Frontal cortex (tissue), 2 donors: ENCODE results near the gene MYO1E.

DNA sequence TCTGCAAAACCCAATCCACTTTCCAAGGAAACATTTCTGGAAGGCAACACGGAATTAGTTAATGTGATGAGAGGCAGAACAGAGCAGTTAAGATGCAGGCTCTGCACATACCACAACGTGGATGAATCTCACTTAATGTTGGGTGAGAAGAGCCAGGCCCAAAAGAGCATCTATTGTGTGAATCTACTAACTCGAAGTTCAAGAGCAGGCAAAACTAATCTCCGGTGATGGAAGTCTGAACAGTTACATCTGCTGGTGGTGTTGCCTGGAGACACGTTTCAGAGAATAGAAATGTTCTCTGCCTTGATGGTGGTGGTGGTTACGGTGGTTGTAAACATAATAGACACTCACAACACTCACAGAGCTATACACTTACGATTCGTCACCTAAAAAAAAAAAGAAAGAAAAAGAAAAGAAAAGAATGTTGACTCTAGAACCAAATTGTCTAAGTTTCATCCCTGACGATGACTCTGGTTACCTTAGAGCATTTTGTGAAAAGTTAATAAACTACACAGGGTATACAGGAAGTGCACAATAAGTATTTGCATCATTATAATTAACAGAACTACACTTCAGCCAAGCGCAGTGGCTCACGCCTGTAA is 86.9 kb downstream of the LIPC start:
- RAMPAGE, long total RNA: no peak

GRCh38 chr15:58522658-58523356 is 91.0 kb downstream of the LIPC start:
- RAMPAGE, long total RNA: no peak

DNA sequence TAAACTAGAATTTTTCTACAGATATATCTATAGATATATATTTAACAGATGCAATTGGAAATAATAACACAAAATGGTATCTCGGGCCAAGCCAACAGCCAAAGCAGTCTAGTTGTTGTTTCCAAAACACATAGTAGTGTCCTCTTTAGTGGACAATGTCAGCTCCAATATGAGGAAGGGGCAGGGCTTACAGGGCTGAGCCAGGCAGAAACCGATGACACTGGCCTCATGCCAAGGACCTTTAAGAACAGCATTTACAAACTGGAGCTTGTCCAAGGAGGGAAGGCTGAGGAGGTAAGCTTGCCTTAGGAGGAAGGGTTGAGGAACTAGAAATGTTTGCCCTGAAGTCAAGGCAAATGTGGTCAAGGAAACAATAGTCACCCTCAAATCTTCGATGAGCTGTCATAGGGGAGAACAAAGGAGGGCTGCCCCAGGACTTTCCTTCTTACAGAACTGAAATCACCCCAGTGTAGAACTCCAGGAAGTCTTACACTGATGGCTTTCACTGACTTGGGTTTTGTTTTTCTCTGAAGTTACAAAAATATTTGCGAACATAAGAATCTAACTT is 136.3 kb downstream of the LIPC start:
- RAMPAGE, long total RNA: no peak

GRCh38 chr15:58772217-58772357 is 985 bp downstream of the MINDY2 start:
- RAMPAGE, long total RNA: no peak

DNA sequence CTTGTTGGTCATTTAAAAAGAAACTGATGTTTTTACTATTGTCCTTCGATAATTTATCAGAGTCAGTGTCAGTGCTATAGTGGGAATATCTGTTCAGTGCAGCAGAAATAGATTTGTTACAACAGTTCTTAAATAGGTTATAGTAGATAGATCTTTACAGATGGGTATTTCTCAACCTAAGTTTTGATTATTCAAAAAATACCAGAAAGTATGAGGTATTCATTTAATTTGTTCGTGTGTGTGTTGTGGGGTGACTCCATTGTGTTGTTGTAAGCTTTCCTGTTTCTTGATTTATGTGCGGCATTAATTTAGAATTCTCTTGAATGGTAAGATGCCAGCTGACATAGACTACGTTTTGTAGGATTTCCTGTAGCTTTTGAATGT is 1.1 kb downstream of the RNF111 start:
- RAMPAGE, long total RNA: no peak

GRCh38 chr15:59030701-59031165 is 43.3 kb downstream of the RNF111 start:
- RAMPAGE, long total RNA: no peak

GRCh38 chr15:59089236-59089895 is 15.6 kb upstream of the CCNB2 start:
- RAMPAGE, long total RNA: no peak

DNA sequence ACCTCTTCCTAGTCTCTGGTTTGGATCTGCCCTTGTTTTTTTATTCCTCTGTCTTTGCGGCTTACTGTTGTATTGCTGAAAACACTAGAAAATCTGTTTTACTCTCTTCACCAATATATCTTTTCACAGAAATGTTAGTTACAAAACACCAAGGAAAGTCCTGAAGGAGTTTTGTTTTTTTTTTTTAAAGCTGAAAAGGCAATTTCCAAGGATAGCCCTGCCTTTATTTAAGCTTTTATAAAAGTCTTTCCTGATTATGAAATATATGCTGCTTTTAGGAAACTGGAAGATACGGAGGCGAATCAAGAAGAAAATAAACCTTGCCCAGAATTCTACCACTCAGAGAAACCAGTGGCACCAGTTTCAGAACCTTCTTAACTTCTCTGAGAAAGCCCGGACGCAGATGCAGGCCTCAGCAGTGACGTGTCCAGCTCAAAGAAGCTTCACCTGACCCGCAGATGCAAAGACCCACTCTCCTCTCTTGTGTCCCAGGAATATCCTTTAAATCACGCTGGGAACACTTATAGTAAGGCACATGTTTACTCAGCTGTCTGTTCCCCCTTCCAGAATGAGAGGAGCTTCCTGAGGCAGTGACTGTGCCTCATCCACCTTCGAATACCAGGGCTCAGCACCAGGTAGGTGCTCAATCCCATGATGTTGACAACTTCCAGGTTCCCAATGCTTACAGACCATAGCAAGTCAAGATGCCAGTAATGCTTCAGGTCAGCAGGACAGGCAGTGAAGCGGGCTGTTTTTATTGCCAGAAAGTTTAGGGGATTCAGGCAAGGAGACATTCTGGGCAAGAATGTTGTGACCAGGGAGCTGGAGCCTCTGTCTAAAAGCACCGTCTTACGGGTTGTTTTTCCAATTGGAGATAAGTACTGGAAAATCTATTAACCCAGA is 40.0 kb upstream of the LDHAL6B start:
- RAMPAGE, long total RNA: no peak

DNA sequence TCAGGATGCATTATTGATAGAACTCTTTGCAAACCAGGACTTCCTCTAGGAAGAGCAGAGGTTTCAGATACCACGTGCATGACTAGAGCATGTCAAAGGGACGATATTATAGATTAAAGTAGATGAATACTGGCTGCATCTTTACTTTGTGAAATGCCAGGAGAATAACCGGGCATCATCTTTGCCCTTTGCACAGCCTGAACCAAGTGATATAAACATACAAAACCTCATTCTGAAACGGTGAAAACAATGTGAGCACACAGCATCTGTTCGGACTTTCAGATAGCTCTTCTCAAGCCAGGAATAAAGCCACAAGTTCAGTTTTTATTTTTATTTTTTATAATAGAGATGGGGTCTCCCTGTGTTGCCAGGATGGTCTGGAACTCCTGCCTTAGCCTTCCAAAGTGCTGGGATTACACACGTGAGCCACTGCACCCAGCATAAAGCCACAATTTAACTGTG is 65.2 kb downstream of the LDHAL6B start:
- RAMPAGE, long total RNA: no peak

- RAMPAGE, long total RNA: no peak
These were observed at the start of gene MYO1E for GRCh38 chr15:59372228-59373388. TSS of gene MYO1E (minus strand) at chr15:59372871.

DNA sequence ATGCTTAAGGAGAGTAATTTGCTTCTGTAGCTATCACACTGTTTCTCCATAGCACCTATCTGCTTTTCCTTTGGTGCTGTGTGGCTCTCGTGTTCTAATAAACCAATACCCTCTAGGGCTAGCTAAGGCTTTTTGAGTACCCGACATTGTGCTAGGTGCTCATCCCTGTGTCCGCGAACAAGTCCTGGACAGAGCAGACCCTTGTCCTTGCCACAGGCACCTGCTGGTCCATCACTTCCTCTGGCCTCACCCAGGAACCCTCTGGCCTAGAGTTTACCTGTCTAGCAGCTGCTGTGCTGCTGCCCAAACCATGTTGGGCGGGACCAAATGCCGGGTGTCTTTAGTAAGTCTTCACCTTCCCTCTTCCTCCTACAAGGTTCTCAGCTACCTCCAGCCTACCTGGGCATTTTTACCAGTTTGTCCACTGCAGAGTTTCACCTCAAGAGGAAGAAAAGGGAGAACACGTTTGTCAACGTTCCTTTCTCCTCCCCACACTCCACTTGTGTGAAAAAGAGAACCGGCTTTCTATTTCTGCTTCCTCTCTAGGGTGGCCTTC is 80.6 kb upstream of the GCNT3 start:
- RAMPAGE, long total RNA: no peak

GRCh38 chr15:59537416-59537715 is 74.2 kb upstream of the GCNT3 start:
- RAMPAGE, long total RNA: no peak

DNA sequence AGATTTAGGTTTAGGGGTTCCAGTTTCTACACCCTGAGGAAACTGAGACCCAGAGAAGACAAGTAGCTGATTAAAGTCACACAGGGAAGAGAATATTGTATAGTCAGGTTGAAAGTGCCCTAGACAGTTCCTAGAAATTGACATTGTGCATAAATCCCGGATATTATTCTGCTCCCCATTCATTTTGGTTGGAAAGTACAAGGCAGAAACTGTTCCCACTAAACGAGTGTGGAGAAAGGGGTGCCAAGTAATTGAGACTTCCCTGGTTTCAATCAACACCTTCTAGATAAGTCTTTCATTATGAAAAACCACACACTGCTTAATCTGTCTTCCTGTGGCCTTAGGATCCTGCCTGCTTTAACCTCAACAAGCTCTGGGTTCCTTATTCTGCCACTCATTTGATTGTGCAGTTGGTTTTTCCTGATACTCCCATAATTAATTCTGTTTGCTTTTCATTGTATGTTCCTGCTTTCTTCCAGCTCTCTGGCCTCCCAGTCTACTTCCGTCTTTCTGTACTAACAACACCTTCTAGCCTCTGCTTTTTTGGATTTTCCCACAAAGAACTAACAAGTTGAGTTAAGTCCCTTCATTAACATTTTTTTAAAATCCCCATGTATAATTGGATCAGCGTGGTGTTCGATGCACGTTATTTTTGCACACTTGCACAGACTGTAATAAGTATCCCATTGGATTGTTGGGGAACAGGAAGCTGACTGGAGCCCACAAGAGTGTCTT is 20.3 kb upstream of the GCNT3 start:
- RAMPAGE, long total RNA: no peak

DNA sequence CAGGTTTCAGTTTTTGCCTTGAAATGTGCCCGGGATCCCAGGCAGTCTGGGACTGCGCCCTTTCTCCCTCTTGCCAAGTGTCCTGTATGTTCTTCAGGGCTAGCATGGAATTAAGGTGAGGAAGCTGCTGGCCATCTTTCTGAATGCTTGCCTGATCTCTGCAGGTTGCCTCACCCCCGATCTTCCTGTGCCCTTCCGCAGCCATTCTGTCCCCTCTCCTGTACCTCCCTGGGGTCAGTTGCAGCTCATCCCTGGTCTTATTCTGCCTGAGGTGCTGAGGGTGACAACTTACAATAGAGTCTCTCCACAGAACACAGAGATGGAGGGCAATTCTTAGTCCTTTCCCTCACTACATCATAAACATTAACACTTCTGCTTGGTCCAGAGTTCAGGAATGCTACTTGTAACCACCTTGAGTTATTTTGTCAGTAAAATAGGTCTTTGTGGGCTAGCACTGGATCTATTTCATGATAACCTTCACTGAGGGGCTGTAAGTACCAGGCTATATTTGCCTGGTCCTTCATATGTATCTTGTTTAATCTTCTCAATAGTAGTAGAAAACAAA is 1.1 kb downstream of the GCNT3 start:
- RAMPAGE, long total RNA: no peak

DNA sequence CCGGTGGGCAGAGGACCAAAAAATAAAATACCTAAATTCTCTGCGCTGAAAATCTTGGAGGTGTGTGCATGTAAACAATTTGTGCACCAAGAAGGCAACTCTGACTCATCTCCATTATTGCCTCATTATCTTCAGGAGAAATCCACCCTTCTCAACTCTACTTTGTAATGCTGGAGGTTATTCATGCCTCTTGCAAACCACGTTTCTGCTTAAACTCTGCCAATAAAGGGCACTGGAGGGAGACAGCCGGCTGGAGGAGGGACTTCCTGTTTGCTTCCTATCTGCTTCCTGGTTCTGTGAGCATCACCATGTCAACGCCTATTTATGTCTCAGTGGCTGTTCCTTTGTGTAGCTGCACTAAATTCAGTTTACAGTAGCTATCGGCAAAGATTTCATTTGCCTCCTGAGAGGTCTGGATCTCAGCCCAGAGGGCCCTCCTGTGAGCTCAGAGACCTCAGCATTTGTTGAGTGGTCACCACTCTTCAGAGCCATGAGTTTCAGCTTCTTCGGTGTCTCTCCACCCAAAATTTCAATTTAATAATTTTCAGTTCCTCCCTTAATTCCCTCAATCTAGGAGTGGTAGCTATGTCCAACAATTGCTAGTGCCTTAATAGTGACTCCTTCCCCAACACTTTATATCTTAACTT is 3.5 kb downstream of the GCNT3 start:
- RAMPAGE, long total RNA: no peak

- RAMPAGE, long total RNA: no peak
These were observed 73.3 kb downstream of the FOXB1 start for GRCh38 chr15:60077531-60077782.

DNA sequence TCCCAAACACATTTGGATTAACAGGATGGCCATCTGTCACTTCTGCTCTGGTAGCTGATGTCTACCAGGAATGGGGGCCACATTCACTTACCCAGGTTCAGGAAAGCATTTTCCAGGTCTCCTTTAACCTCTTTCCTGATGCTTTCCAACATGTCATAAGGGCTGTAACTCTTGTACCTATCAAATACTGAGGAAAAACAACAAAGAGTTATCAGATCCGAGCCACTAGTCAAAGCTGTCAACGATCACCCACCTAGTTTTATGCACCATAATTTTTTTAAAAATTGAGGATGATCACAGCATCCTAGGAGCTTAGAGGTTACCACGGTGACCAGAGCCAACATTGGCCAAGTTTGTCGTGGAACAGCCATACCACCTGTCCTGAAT is 46.2 kb downstream of the ANXA2 start:
- RAMPAGE, long total RNA: no peak

DNA sequence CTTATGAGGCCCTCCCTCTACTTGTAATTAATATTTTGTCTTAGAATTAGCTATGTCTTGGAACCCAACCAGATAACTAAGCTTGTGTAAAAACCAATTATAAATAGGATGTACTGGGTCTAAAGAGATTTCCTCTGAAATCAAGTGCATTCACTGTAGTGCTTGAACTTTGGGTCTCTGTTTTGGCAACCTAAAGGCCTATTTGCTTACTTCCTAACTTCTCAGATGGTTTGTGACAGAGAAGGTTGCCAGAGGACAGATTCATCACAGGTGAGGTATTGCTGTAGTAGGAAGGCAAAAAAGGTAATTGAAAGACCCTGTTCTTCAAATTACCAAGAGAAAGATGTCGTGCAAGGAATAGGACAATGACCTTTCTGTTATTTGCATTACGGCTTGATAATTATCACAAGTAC is 80.4 kb upstream of the ICE2 start:
- RAMPAGE, long total RNA: no peak

GRCh38 chr15:60660587-60660927 is 181.6 kb upstream of the ICE2 start:
- RAMPAGE, long total RNA: no peak

DNA sequence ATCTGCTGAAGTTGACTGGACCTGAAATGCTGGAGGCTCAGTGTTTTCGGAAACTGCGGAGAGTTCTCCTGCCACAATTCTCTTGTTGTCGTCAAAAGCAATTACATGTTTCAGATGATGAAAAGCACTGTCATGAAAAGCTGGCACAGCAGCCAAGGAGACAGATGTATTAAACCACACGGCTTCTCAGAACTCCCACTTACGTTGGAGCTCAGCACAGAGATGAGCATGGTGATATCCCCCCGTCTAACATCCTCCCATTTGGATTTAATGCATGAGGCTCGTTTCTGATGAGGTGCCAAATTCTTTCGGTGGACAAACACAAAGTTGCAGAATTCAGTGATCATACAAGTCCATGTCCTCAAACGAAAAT is 180.0 kb downstream of the RORA start:
- RAMPAGE, long total RNA: no peak